Sigmoid colon (tissue), 4 donors: ENCODE data around the gene ZC3H13.

GRCh38 chr13:44759595-44759929 is 183.4 kb upstream of the TSC22D1 start:
- PRO-cap = no peak
- RAMPAGE, long total RNA, 4 experiments = no peak in any of the 4 experiments

- PRO-cap = no peak
- RAMPAGE, long total RNA, 4 experiments = no peak in any of the 4 experiments
Measured at GRCh38 chr13:44764698-44765440, 188.7 kb upstream of the TSC22D1 start.

- PRO-cap = no peak
- RAMPAGE, long total RNA, 4 experiments = no peak in any of the 4 experiments
Measured at GRCh38 chr13:44849034-44849862, 140.0 kb downstream of the NUFIP1 start.

DNA sequence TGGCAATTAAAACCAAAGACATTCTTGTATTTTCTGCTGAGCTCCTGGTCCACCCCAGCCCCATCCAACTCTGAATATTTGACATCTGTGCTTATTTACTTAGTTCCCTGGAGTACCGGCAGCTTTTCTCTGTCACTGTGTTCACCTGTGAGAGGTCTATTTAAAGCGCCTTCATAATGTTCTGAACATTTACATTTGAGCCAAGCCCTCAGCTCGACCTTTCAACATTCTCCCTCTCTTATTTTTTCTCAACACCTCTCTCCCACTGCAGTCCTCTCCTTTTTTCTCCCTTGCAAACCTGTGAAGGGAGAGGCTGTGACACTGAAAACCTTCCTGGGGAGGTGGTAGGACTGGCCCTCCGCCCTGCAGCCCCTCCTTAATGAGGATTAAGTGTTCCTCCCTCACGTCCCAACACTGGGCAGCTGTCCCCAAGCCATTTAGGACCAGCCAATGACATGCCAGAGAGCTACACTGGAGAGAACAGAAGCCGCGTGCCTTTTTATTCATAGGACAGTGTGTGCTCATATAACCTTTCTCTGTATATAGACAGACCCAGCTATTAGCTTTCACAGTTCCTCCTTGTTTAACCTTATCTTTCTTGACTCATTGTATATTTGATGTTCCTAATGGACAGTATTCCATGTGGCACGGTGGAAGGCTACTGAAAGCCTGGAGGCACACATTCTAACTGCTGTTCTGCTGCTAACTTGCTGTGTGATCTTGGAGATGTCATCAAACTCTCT is 134.8 kb downstream of the NUFIP1 start:
- PRO-cap = no peak
- RAMPAGE, long total RNA, 4 experiments = no peak in any of the 4 experiments

DNA sequence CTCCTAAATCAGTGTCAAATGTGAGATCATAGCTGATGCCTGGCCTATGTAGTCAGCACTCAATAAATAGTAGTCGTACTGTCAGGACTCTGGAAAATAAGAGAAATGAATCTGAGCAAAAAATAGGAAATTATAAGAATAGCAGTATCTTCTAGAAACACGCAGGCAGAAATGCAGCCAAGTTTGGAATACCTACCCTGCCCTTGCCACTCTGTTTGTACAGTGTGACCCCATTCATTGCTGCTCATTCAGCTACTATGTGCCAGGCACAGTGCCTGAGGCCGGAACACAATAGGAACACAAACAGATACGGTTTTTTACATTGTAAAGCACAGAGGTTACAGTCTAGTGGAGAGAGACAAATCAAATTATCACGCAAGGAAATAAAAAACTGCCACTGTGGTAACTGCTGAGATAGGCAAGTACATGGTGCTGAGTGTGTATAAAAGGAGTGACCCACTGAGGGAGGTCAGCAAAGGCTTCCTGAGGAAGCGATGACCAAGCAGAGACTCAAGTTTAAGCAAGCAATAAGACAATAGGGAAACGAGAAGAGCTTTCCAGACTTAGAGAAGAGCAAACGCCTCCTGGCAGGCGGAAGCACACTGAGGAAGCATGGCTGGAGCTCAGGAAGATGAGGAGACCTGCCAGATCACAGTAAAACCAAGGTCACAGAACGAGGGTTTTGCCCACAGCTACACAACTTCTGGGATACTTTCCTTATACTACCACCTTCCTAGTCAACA is 56.5 kb downstream of the NUFIP1 start:
- PRO-cap = no peak
- RAMPAGE, long total RNA, 4 experiments = no peak in any of the 4 experiments

DNA sequence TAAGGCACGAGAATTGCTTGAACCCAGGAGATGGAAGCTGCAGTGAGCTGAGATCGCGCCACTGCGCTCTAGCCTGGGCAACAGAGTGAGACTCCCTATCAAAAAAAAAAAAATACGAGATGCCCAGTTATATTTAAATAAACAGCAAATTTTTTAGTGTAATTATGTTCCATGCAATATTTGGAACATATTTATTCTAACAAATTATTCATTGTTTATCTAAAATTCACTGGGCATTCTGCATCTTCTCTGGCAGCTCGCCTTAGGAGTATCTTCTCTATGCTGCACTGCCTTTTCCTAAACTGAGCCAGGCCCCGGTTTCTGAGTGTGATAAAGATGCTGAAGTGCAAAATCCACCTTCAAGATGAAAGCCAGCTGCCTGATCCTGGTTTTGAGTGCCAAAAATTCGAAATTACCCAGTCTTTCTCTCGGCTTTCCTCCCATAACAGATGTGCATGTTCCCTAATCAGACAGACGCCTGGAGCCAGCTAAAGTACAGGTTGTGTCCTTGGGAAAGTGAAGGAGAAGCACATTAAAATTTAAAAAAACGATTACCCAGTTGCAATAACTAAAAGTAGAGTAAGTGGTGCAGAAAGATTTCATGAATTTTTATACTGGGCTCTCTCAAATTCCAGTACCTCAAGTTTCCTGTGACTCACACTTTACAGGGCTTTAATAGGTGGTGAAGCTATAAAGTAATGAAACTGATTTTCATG is 65.1 kb upstream of the GTF2F2 start:
- PRO-cap = no peak
- RAMPAGE, long total RNA, 4 experiments = no peak in any of the 4 experiments

- PRO-cap = no peak
- RAMPAGE, long total RNA, 4 experiments = no peak in any of the 4 experiments
Measured at GRCh38 chr13:45056173-45056889, 64.0 kb upstream of the GTF2F2 start.

GRCh38 chr13:45316438-45316921 is 24.5 kb downstream of the TPT1 start:
- PRO-cap = no peak
- RAMPAGE, long total RNA, 4 experiments = no peak in any of the 4 experiments

GRCh38 chr13:45340227-45340867 is 636 bp downstream of the TPT1 start:
- PRO-cap = unidirectional peak, plus-strand start at chr13:45340641; unidirectional peak, plus-strand start at chr13:45340680
- RAMPAGE, long total RNA, 4 experiments = start-site peak on the plus strand in 1 of 4 experiments, at chr13:45340450-45340753 at its widest, 14 reads per replicate; start-site peak on the minus strand in 4 of 4 experiments, at chr13:45340718-45340786 at its widest, 497 to 946 reads per replicate

DNA sequence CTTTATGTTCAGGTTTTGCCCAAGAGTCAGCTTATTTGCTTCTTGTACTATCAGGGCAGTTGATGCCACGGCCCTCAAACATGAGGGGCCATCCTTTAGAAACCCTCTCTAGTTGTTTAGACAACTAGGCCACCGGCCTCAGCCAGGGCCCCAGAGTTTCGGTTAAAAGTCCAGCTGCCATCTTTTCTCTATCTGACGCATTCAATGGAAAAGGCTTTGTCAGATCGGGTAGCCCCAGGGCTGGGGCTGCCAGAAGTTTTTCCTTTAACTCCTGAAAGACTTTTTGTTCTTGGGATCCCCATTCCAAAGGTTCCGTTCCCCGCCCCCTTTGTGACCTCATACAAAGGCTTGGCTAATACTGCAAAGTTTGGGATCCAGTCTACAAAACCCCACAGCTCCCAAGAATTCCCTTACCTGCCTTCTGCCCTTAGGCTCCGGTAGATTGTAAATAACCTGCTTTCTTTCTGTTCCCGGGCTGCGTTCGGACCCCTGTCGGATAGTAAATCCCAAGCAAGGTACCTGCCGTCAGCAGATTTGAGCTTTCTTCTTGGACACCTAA is 38.5 kb upstream of the TPT1 start:
- PRO-cap = no peak
- RAMPAGE, long total RNA, 4 experiments = no peak in any of the 4 experiments

DNA sequence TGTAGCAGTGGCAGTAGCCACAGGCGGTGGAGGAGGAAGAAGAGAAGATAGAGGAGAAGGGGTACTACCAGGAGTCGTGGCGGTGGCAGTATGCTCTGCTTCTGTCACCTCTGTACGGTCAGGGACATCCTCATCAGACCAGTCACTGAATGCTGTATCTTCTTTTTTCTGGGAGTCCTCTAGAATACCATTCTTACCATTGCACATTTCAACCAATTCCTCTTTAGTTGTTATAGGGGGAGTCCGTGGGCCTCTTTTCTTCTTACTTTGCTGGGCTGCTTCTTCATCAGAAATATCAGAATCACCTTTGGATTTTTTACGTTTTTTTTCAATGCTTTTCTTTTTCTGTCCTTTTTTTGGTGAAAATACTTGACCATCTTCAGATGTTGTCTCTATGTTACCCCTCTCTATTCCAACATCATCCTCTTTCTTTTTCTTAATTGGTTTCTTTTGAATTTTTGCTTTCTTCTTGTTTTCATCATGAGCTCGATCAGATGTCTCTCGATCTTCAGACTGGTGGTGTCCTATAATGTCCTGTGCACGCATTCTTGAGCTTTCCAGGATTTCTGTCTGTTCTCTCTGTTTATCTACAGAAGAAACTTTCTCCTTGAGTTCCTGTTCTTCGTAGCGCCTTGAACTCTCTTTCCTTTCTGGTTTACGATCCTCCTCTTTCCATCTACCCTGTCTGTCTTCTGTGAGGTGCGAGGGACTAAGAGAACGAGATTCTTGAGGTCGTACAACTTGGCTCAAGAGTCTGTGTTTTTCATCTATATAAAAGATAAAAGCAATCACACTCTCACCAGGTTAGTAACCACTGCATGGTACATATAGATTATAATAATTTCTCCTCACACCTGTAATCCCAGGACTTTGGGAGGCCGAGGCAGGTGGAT is 83.1 kb downstream of the ZC3H13 start:
- PRO-cap = no peak
- RAMPAGE, long total RNA, 4 experiments = no peak in any of the 4 experiments

- PRO-cap = no peak
- RAMPAGE, long total RNA, 4 experiments = no peak in any of the 4 experiments
Measured at GRCh38 chr13:45985175-45985868, 67.2 kb downstream of the ZC3H13 start.

DNA sequence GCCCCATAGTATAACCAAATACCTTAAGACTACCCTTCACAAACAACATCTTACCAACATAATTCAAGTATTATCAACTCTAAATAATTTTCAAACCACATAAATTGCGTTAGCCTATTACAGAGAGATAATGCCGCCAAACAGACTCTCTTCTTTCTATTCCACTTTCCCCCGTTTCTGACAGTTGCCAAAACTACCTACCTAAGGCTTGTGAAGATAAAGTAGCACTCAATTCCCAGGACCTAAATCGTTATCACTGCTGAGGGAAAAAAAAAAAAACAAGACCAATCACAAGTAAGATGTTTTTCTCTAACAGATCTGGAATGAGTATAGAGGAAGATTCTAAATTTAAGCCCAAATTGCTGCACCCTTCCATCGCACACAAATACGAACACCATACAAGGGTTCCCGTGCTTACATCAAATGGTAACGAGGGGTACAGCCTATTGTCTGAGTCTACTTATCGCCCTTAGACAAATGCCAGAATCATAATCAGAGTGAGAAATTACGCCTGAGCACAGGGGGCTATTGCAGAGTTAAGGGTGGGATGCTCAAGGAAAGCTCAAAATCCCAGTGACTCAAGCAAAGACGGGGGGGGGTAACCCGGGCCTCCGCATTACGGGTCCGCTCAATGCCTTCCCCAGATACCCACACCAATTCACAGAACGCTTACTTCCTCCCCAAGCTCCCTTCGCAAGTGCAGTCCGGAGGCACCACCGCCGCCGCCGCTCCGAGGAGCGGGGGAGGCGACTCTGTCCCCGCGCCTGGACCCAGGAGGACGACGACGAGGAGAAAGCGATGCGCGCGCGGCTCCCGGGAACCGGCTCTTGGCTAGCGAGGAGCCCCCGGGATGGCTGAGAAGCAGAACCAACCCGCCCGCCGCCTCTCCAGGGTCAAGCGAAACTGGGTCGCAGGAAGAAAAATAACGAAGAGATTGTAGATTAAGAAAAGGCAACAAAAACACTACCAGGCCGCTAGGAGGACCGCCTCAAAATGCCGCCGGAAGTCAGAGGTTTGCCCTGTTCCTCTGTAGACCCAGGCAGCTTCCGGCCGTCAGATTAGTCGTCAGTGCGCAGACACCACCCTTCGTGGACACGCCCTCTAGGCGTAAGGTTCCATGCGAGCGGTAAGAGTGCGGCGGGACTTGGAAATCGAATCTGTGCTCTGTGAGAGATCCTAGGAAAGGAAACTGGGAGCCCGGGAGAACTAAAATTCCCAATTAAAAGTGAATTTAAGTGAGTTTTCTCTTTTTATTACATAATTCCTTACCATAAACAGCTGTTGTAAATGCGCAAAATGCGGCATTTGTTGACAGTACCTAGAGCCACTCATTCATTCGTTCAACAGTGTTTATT is at the start of gene ZC3H13:
ZC3H13 (minus strand) TSS at position 1,016 of the 1,355 bp plus-strand sequence.
- PRO-cap = unidirectional peak, minus-strand start at position 995 of the sequence
- RAMPAGE, long total RNA, 4 experiments = start-site peak on the minus strand in 4 of 4 experiments, centred at positions 1,004 to 1,008 of the sequence, 436 to 1,063 reads per replicate

DNA sequence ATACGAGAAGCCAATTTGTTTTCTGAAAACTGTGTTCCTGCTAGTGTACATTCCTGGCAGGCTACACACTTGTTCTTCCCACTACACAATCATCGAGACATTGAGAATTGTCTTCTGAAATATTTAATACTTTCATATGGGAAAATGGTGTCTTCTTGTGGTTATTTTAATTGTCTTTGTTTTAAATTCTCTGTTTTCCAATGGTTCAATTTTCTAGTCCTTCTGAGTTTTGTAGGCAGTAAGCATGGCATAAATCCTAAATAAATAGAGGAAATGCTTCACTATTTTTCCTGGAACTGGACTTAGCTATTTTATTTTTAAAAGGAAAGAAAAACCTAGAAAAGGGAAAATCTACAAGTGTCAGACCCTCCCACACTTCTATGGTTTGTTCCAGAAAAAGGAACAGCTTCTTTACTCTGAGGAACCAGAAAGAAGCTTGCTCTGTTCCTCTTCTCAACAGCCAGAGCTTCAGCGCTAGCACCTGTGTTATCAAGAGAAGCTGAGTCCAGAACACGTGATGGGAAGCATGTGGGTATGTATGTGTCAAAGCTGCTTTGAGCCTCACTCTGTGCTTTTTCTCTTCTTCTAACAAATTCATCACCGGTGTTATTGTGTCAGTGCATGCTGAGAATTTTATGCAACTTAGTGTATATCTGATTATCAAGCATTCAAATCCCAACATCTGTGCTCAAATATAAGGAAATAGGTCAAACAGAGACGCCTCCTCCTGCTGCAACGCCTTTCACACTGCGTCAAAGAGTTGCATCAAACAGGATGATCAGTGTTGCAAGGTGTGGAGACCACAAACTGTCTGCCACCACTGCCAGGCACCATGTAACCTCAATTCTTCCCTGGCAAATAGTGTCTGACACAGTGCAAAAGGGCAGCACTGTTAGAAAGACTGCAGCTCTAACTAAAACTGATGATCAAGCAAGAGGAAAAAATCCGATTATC is 83.7 kb downstream of the LRRC63 start:
- PRO-cap = no peak
- RAMPAGE, long total RNA, 4 experiments = no peak in any of the 4 experiments

DNA sequence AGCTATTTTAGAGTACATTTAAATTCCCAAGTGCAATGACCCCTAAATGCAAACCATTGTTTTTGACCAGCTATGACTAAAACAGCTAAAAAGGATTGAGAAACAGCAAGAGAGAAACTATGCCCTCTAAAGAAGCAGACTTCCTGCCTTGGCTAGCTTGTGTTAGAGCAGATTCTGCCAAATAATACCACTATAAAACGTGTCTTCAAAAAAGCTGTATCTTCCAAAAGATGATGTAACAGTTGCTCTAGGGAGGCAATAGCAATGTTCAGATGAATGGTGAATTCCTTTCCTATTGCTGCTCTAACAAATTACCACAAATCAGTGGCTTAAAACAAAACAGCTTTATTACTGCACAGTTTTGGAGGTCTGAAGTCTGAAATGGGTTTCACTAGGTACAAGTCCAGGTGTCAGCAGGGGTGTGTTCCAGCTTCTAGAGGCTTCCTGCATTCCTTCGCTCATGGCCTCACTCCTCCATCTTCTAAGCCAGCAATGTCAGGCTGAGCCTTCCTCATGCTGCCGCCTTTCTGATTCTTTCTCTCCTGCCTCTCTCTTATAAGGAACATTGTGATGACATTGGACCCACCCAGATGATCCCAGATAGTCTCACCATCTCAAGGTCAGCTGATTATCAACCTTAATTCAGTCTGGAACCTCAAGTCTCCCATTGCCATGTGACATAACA is 84.5 kb downstream of the LRRC63 start:
- PRO-cap = no peak
- RAMPAGE, long total RNA, 4 experiments = no peak in any of the 4 experiments

GRCh38 chr13:46378431-46378886 is 8.6 kb downstream of the RUBCNL start:
- PRO-cap = no peak
- RAMPAGE, long total RNA, 4 experiments = no peak in any of the 4 experiments

- PRO-cap = no peak
- RAMPAGE, long total RNA, 4 experiments = no peak in any of the 4 experiments
Measured at GRCh38 chr13:46437429-46438431, 50.7 kb upstream of the RUBCNL start.

GRCh38 chr13:46554483-46555156 is 1.6 kb downstream of the LRCH1 start:
- PRO-cap = no peak
- RAMPAGE, long total RNA, 4 experiments = no peak in any of the 4 experiments

DNA sequence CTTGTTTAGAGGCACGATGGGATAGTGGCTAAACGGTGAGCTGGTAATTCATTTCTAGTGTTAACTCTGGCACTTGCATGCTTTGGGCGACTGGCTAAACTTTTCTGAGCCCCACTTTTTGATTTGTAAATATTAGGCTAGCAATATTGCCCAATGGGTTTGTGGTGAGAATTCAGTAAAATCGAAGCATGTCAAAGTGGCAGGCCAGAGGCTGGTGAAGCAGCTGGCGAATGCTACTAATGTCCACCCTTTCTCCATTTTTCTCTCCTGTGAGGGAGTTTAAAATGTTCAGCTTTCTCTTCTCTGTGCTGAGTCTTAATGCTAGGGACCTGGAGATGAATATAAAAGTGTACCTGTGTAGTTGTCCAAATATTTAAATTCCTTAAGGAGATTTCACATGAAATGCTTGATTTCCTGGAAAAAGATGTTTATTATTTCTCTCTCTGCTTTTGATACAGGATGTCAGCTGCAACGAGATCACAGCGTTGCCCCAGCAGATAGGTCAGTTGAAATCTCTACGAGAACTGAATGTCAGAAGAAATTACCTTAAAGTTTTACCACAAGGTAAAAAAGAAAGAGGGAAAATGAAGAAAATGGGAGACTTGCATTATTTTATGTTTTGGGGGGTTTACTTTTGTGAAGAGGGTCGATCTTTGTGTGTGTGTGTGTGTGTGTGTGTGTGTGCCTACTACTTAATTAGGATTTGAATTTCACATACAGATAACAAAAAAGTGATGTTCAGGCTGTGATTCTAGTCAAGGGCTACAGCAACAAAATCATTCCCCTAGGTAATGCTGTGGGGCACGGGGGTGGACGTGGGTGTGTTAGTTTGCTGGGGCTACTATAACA is 115.5 kb downstream of the ESD start:
- PRO-cap = no peak
- RAMPAGE, long total RNA, 4 experiments = no peak in any of the 4 experiments

DNA sequence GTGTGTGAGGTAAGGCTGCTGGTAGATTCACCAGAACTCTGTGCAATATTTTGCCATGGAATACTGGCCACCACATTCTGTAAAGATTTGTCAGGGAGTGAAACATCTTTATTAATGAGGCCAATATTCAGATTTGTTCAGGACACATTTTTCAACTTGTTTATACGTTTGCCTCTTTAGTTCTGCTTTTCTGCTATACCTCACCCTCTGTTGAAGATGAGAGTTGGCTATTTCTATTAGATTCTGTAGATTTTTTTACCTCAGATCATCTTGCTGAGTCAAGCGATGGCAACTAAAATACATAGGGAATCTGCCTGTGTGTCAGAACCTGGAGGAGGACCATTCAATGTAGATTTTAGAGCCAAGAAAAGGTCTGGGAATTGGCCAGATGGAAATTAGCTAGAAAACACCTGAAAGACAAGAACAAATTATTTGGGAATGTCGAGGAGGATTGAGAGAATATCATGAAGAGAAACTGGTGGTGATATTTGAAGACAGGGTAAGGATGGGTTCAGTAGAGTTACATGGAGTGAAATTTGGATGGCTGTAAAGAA is 91.6 kb downstream of the ESD start:
- PRO-cap = no peak
- RAMPAGE, long total RNA, 4 experiments = no peak in any of the 4 experiments